Endometrial microvascular endothelial cells (primary cell): ENCODE results near the gene WBP1.

GRCh38 chr2:74425062-74425716 lies 3.7 kb downstream of the WDR54 start:
- RAMPAGE, long total RNA, result no peak

DNA sequence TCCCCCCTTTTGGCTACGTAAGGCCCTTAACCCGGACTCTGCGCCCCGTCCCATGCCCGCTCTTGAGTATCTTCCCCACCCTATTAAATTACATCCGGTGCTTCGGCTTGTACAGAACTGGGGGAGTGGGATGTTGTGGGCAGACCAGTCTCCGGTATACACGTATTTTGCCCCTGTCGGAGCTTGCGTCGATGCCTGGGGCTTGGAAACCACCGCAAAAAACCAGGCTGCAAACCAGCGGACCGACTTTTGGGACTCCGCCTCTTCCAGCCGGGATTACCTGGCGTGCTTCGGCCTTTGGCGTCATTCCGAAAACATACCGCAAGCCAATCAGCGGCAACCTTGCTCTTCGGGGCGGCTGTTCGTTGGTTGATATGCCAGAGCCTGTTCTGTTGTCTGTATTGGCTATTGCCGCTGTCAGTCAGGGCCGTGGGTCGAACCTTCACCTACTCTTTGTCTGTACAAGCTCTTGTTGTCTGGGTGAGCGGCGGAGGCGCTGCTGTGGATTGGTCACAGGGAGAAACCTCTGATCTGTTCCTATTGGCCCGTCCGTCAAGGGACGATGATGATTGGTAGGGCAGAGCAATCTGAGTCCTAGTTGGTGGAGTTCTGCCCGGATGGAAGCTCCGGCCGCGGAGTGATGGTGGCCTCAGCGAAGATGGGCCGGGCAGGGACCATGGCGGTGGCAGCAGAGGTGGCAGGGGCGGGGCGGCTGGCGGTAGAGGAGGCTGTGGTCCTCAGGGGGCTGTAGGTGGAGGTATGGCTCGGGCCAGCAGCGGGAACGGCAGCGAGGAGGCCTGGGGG lies at the start of gene WBP1:
WBP1 (plus strand) TSS at position 595 of the 804 bp plus-strand sequence.
- RAMPAGE, long total RNA, result start-site peak on the plus strand centred at position 613 of the sequence, 46 bp wide, 79 and 308 reads in 2 replicates

- RAMPAGE, long total RNA, result no peak
Measured at GRCh38 chr2:74462426-74463009, 2.7 kb downstream of the MOGS start.

DNA sequence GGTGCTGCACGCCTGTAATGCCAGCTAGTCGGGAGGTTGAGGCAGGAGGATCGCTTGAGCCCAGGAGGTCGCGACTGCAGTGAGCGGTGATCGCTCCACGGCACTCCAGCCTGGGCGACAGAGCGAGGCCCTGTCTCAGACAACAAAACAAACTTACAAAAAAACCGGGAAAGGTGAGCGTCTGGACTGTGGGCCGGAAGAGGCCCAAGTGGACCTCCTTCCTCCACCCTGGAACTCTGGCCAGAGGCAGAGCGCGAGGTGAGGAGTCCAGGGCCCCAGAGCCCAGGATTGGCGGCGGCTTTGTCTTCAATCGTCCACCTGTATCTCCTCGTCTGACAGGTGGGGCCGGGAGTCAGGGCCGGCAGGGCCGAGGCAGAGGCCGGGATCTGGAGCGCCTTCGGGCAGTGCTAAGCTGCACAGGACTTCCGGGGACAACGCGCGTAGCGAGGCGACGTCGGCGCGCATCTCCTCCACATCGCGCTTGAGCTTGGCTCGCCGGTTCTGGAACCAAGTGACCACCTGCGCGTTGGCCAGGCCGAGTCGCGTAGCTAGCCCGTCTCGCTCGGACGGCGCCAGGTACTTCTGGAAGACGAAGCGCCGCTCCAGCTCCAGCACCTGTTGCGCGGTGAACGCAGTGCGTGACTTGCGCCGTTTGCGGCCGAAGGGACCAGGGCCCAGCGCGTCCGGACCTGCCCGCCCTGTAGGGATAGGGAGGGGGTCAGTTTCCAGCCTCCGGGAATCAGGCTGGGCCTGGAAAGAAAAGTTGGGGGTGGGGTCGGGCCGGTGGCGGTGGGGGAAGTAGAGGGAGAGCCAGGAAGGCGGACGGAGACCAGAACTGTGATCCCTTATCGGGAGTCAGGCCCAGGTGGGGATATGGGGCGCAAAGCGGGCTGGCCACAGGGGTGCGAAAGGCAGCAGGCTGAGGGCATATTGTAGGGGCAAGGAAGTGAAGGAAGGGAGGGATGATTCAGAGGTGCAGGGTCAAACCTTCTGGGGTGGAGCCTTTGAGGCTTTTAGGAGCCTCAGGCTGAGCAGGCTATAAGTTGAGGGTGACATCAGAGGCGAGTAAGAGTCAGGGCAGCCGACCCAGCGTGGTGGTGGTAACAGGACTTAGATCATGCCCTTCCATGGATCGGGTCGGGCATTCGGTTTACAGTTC lies 1.4 kb downstream of the LBX2 start:
- RAMPAGE, long total RNA, result no peak

- RAMPAGE, long total RNA, result no peak
Measured at GRCh38 chr2:74552255-74553555, 1.0 kb downstream of the LOXL3 start.

DNA sequence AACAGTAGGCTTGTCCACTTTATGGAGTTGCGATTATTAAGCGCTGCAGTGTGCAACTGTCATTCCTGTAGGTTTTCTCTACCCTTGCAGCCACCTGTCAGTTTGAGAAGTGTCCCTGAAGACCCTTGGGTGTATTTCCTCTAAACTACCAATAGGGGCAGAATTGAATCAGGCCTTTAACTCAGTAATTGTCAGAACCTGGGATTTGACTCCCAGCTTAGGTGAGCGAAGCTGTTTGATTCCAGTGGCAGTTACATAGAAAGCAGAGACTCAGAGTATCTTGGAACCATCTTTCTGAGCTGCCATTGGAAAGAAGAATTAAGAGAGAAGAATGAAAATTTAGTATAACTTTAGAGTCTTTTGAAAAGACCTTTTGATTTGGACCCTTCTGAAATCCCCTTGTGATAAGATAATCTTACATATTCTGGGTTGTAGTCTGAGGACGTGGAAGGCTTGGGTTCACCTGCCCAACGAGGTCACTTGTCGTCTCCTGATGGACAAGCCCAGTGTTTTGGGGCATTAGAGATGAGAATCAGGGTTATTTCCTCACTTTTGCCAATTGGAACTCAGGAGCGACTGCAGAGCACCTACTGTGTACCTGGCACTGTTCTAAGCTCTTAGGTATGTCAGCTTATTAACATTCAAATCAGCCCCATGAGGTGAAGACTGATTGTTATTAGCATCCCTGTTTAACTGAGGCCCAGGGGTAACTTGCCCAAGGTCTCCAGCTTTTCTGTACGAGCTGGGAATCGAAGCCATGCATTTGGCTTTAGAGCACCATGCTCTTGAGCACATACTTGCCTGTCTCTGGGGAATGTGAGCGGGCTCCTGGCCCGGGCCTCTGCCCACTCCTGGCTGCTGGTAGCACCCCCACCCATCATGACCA lies 2.8 kb downstream of the HK2 start:
- RAMPAGE, long total RNA, result no peak

DNA sequence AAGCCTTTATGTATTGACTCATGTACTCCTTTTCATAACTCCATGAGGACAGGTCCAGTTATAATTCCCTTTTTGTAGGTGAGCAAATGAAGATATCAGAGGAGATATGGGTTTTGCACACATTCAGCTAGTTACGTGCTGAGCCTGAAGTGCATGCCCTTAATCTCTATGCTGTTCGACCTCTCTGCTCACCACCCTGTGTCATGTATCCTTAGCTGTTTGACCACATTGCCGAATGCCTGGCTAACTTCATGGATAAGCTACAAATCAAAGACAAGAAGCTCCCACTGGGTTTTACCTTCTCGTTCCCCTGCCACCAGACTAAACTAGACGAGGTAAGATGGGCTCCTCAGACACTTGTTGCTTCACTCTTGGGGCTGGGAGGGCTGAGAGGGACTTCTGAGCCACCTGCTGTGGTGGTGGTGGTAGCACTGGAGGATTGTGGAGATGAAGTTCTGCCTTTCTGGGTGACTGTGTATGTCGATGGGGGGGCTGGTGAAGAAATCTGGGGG lies 38.2 kb downstream of the HK2 start:
- RAMPAGE, long total RNA, result no peak

GRCh38 chr2:74876992-74877601 lies 43.2 kb downstream of the HK2 start:
- RAMPAGE, long total RNA, result no peak

DNA sequence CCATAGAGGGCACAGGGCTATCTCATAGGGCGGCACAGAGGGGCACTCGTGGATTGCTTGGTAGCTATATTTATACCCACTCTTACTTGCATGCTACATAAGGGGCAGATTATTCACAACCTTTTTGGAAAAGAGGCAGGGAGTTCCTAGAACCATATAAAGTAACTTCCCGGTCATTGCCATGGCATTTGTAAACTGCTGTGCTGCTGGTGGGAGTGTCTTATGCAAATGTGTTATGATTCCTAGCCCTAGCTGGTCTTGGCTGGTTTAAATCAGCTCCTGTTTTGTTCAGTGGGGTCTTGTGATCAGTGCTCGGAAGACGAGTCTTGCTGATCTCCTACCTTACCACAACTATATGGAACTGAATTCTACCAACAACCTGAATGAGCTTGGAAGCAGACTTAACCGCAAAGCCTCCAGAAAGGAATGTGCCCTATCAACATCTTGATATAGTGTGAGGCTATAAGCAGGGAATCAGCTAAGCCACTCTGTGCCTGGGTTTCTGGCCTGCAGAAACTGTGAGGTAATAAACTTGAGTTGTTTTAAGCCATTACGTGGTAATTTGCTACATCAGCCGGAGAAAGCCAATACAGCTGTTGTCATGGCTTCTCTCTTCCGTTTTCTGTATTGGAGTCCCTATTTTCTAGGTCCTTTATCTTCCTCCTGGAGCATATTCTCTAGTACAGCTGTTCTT lies 33.5 kb downstream of the POLE4 start:
- RAMPAGE, long total RNA, result no peak

DNA sequence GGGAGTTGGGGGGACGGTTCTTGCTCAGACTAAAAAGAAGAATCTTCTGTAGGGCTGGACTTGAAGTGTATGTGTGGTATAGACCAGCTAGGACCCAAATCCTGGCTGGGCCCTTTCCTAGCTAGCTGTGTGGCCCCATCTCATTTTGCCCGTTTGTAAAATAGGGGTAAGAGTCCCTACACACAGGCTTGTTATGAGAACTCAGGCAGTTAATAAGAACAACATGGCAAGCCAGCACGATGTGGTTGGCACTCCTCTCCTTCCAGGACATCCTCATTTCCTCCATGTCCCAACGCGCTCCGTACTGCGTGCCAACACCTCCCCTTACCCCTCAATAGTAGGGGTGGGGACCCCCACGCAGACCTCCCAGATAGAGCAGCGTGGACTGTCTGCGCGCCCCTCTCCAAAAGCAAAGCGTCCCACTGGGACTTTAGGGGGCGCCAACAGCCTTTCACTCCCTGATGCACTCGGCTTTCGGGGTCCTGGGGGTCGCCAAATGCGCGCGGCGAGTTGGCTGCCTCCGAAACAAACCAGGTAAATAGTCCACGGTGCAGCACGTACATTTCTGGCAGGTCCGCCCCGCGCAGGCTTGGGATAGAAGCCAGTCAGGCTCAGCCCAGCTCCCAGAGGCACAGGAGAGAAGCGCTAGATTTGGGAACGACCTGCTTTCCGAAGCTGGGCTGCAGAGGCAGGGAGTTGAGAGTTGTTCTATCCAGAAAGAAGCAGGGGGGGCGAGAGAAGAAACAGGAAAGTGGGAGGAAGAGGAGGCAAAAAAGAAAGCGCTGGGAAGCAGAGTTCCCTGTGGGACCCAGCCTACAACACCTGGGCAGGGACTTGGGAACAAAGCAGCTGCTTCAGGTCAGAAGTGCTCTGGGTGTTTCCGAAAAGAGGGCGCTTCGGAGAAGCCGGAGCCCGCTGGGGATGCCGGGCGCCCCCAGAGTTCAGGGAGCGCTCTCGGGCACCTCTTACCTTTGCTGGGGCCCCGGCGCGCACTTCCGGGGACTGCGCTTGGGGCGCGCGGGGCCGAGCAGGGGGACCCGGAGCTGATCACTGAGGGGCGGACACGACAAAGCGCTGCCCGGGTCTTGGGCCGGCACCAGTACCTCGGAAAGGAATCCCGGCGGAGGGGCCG lies 662 bp downstream of the EVA1A start:
- RAMPAGE, long total RNA, result no peak

DNA sequence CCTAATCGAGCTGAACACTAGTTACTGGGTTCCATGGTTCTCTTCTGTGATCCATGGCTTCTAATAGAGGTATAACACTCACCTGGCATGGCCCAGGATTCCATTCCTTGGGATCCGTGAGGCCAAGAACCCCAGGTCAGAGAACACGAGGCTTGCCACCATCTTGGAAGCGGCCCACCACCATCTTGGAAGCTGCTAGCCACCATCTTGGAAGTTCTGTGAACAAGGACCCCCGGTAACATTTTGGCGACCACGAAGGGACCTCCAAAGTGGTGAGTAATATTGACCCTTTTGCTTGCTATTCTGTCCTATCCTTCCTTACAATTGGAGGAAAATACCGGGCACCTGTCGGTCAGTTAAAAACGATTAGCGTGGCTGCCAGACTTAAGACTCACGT lies 161.5 kb upstream of the GCFC2 start:
- RAMPAGE, long total RNA, result no peak

DNA sequence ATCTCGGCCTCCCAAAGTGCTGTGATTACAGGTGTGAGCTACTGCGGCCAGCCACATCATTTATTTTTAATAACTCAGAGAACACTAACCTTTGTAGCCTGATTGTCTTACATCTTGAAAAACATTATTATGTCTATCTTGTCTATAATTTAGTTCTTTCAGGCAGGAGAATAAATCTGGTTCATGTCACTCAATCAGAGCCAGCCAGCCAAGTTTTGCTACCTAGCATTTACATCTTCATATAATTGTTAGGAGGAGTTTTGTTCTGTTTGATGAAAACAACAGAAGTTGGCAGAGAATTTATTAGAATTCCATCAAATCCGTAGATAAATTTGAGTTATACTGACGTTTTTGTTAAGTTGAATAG lies 360.3 kb upstream of the REG3G start:
- RAMPAGE, long total RNA, result no peak

GRCh38 chr2:79100393-79100643 lies 12.5 kb upstream of the REG1B start:
- RAMPAGE, long total RNA, result no peak

DNA sequence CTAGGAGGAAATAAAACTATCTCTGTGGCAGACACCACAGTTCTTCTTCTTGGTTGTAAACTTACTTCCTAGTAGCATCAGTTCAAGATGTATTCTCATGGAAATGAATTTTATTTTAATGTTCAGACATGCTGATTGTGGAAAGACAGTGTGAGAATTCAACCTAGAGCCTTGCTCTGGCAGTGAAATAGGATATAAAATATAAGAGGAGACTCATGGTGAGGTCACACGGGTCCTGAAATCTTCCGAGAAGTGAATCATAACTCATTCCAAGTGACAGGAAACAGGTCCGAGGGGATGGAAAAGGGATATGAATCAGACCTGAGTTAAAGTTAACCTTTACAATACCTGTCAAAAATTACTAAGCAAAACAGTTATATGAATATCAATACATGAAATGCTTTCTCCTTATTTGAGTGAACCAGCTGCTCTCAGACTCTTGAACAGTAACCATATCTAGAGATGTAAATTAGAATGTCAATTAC lies 185.2 kb upstream of the LRRTM1 start:
- RAMPAGE, long total RNA, result no peak

- RAMPAGE, long total RNA, result no peak
Measured at GRCh38 chr2:84849352-84849973, 31.4 kb downstream of the TRABD2A start.

DNA sequence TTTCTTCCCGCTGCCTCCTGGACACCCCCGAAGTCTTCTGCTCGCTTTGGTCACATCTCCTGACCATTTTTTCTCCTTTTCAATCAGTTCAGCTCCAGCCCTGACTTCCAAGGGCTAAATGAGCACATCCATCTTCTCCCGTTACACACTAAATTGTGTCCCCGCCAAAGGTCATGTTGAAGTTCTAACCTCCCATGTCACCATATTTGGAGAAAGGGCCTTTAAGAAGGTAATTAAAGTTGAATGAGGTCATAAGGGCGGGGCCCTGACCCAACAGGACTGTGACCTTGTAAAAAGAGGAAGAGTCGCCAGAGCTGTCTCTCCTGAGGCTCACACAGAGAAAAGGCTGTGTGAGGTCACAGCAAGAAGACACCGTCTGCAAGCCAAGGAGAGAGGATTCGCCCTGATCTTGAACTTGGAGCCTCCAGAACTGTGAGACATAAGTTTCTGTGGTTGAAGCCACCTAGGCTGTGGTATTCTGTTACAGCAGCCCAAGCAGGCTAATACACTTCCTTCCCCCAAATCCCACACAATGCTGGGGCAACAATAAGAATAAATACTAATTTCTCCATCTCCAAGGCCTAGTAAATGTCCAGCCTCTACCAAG lies 24.1 kb downstream of the TRABD2A start:
- RAMPAGE, long total RNA, result no peak

DNA sequence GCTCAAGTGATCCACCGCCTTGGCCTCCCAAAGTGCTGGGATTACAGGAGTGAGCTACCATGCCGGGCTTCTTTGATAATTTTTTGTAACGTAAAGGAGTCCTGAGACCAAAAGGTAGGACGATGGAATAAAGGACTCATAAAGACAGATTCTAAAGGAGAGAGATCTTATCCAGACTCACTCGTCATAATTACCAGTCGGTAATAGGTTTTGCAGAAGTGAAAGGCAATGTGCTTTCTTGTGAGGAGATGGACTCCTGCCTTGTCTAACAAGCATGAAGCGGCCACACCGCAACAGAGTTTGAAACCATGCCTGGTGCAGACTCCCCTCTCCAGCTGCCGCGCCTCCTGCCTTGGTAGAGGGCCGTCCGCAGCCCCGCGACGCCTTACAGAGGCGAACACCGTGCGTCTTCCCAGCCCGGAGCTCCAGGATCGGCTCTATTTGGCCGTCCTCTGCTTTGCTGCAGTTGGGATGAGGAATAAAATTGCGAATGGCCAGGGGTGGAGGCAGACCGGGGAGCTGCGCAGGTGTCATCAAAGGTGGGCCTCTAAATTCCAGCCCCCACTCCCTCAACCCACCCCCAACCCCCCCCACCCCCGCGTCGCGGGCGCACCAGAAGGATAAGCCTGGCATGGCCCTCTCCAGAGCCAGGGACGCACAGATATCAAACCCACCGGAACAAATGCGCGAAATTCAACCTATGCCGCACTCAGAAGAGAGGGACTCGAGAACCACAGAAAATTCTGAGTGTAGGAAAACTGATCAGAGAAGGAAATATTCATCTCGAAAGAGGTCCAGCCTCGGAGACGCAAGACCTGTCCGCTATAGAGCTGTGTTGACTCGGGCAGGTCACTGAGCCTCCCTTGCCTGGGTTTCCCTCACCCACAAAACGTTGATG lies 1.2 kb downstream of the TRABD2A start:
- RAMPAGE, long total RNA, result no peak

GRCh38 chr2:84897933-84898903 lies 7.2 kb upstream of the TMSB10 start:
- RAMPAGE, long total RNA, result no peak

- RAMPAGE, long total RNA, result no peak
Measured at GRCh38 chr2:85056269-85057026, 76.7 kb upstream of the TCF7L1 start.

- RAMPAGE, long total RNA, result no peak
Measured at GRCh38 chr2:85216007-85216521, 82.9 kb downstream of the TCF7L1 start.